Pulmonary lymph node (tissue), 1 donor: Measurements from ENCODE around the gene CPED1.

- PRO-cap = no peak
Measured at GRCh38 chr7:116339587-116339997, 129.3 kb downstream of the TES start.

GRCh38 chr7:116439770-116440393 lies 59.7 kb upstream of the CAV2 start:
- PRO-cap = no peak

GRCh38 chr7:116449403-116449823 lies 50.1 kb upstream of the CAV2 start:
- PRO-cap = no peak

- PRO-cap = unidirectional peak, plus-strand start at chr7:116511960
Measured at GRCh38 chr7:116511368-116512532, 12.2 kb downstream of the CAV2 start.

DNA sequence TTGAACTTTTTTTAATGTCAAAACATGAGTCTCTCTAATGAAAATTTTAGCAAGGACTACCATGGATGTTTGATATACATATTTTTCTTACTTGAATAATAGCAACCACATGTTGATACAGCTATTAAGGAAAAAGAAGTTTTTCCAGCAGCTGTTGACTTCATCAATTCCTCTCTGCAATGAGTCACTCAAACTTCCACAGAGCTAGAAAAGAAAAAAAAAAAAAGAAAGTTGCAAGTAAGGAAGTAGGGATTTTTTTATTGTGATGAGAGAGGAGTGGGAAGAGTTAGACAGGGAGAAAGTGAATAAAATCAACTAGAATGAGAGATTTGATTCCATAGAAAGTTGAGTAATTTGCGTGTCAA lies 46.2 kb downstream of the CAV1 start:
- PRO-cap = no peak

- PRO-cap = no peak
Measured at GRCh38 chr7:116633435-116634047, 38.5 kb upstream of the MET start.

DNA sequence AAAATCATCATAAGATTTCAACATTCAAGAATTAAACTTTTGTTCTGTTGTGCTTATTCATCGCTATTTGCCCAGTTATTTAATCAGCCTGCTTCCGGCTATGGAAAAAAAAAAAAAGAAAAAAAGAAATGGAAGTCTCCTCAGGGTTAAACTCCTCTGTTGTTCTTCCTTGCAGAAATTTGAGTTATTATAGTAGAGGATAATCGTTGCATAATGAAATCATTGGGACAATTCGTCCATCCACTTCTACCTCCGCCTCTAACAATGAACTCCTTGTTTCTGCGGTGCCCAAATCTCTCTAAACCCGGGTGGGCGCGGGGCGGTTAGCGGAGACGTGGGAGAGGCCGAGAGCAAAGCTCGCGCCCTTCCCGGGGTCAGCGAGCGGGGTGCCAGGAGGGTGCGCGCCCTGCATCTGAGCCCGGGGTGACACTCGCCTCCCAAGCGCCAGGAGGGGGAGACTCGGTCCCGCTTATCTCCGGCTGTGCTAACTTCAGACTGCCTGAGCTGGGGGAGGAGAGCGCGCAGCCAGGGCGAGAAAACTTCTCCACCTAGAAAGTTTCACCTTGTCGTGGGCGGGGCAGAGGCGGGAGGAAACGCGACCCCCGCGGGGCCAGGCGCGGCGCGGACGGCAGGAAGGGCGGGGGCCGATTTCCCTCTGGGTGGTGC lies 397 bp upstream of the MET start:
- PRO-cap = unidirectional peak, plus-strand start at position 493 of the sequence

DNA sequence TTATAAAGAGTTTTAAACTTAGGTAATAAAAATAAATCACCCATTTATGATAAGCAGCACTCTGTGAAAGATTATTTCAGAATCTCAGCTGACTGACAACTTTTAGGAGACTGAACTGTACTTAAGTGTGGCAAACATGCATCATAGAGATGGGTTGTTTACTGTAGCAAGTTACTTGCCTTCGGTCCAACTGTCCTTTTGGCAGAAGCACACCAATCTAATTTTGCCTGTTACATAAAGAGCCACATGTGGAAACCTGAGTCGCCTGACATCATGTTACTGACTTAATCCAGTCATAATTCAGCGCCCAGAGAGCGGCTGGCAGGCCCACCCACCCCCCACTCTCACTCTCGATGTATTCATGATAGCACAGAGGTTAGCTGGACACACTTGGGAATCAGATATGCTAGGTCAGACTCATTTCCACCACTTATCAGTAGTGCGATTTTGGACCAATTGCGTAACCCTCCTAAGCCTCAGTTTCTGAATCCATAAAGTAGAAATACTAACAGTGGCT lies 57.3 kb upstream of the CAPZA2 start:
- PRO-cap = no peak

GRCh38 chr7:116951403-116952103 lies 1.7 kb upstream of the ST7 start:
- PRO-cap = no peak

GRCh38 chr7:117019973-117021268 lies 67.1 kb downstream of the ST7 start:
- PRO-cap = bidirectional peak, plus-strand start at chr7:117020249, minus-strand start at chr7:117020090

- PRO-cap = no peak
Measured at GRCh38 chr7:117808052-117808680, 65.1 kb downstream of the CTTNBP2 start.

- PRO-cap = no peak
Measured at GRCh38 chr7:118185312-118185638, 1.3 kb downstream of the LSM8 start.

DNA sequence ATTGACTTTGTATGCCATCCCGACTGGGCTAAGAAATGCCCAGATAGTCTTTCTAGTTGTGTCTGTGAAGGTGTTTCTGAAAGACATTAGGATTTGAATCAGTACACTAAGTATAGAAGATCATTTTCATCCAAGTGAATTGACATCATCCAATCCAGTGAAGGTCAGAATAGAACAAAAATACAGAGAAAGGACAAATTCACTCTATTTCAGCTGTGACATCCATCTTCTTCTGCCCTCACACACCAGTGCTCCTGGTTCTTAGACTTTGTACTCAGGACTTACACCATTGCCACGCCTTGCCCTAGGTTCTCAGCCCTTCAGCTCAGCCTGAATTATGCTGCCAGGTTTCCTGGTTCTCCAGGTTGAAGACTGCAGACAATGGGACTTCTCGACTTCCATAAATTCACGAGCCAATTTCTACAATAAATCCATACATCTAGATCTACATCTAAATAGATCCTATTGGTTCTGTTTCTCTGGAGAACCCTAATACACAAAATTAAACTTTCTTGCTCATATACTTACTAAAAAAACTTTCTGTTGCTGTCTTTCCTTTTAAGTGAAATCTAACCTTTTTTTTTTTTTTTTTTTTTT lies 181.2 kb upstream of the KCND2 start:
- PRO-cap = no peak

- PRO-cap = no peak
Measured at GRCh38 chr7:120273481-120274195, 663 bp downstream of the KCND2 start.

- PRO-cap = bidirectional peak, plus-strand start at chr7:120988689, minus-strand start at chr7:120988678; bidirectional peak, plus-strand start at chr7:120988724, minus-strand start at chr7:120988727
Measured at GRCh38 chr7:120988553-120989487, at the start of gene CPED1. Gene CPED1 (plus strand): TSS chr7:120988711.

DNA sequence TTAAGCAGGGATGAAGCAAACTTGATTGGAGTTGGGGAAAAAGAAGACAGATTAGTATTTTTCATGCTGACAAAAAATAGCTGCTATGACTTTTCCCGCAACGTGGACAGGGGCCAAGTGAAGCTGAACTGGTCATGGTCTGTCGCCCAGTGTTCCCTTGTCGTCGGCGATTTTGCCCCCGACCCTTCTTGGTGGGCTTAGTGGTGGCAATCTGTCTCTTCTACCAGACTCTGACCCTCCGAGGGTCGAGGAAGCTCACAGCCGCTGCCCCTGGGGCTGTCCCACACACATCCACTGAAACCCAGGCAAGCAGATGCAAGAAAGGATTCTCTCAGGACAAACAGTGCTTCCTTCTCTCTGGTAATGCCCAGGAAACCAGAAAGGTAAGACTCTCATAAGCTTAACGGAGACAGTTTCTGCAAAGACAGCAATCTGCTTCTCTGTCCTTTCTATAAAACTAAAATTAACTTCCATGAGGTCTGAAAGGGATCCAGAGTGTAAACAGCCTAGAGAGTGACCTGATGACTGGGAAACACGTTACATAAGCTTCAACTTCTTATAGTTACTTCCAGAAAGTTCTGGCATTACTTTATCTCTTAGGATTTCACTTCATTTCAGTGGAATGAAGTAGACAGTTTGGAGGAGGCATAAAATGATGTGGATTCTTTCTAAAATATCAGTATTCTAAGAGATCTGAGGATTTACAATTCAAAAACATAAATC lies 1.1 kb downstream of the CPED1 start:
- PRO-cap = bidirectional peak, plus-strand start at position 630 of the sequence, minus-strand start at position 453 of the sequence

DNA sequence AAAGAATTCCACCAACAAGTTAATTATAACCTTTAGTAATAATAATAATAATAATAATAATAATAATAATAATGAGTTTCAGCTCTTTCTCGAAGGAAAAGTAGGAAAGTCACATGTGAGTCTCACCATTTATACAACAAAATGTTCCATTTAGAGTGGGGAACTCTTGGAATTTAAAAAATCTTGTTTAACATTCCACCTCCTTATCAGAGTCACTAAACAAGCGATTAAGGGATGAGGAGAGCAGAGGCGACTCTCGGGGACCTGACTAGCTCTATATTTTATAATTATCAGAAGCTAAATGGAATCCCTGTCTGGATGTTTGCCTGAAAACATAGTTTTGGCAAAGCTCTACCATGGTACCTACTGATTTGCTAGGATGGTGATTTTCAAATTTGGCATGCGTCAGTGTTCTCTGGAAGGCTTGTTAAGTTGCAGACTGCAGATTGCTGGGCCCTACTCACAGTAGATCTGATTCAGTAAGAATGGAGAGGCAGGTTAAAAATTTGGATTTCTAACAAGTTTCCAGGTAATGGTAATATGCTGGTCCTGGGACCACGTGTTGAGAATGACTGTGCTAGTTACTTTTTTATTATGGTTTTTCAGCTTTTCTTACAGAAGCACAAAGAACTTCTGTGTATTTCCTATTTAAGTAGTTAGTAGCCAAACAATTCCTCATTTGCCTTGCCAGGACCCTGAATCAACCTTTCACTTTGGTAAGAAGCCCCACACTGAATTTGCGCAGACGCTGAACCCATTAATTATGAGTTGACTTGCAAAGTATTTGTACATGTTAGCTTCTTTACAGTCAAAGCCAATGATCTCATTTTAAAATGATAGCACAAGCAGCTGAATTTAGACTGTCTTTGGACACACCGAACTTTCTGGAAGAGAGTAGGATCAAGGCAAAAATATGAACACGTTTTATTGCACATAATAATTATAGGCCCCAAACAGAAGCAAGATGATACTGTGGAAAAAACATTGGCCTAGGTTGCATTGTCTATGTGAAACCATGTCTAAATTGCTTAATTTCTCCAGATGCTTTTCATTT lies 39.5 kb downstream of the CPED1 start:
- PRO-cap = no peak

- PRO-cap = no peak
Measured at GRCh38 chr7:121082610-121083717, 94.5 kb downstream of the CPED1 start.

DNA sequence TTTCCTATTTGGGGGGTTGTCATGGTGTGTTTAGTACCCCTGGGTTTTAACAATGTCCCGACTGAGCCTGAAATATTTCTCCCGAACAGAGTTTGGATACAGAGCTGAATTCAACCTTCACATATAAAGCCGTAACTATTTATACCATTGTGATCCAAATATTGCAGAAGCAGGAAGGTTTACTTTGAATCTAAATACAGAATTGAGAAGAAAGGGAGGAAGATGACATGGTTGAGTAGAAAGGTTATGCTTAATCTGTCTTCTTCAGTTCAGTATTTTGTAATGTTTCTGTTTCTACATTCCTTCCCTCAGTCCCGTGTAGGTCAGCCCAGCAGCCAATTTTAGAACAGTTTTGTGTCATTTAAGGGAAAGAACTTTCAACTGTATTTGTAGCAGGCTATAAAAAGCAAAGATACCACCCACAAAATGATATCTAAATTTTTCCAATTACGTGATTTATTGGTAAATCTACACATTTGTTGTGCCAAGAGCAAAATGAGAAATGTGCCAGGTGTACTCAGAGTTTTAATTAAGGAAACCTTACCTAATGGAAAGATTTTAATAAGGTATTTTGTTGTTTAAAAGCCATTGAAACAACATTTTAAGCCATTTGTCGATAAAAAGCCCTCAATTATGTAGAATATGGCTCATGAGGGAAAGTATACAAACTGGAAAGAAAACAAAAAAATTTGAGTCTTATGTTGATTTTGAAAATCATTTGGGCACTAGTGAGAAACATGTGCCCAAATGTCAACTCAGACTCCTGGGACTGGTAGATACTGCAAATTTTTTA lies 97.5 kb downstream of the CPED1 start:
- PRO-cap = no peak

GRCh38 chr7:121329348-121329910 lies 629 bp downstream of the WNT16 start:
- PRO-cap = no peak